REH cell (cell line): ENCODE measurements around the genes AKAP8 and CYP4F11.

GRCh38 chr19:15317838-15318168 is 14.5 kb downstream of the BRD4 start:
- PRO-cap = no peak

DNA sequence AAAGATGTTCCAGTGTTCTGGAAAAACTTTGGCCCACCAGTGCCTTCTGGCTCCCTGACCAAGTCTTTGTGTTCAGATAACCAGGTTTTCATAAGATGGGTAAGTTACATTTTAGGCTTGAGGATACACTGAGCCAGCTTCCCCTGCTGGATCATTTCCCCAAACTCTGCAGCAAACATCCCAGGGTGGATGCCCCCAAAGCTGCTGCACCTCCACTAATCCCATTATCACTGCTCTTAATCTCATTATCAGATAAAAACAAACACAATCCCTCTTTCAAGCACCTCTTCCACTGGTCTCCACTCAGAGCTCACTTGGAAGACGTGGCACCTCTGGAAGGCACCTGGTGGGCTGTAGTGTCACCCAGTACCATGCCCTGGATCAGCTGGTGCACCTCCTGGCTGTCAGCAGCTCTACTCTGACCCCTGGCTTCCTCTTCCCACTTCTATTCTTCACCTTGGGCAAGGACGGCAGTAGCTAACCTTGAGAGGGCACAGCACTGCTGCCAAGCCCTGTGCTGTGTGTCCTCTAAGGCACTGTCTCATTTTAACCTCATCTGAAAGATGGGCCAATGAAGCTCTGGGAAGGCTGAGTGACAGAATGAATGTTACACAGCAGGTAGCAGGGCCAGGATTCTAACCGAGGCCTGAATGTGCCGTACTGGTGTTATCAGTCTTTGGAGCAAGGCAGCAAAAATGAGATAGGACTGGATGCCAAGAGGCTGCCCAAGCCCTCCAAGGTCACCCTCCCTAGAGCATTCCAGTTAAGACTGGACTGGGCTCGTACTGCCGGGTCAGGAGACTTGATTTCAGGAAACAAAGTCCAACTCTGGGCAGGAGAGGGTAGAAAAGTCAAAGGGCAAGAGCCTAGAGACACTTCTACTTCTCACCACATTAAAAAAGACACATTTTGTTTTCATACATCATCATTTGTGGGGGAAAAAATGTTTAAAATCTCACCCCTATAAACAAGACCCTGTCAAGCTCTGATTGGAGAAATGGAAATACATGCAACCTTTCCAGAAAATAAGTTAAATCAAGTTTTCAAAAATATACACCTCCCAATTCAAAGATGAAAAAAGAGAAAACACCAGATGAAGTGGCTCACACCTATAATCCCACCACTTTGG is 7.3 kb downstream of the BRD4 start:
- PRO-cap = no peak

DNA sequence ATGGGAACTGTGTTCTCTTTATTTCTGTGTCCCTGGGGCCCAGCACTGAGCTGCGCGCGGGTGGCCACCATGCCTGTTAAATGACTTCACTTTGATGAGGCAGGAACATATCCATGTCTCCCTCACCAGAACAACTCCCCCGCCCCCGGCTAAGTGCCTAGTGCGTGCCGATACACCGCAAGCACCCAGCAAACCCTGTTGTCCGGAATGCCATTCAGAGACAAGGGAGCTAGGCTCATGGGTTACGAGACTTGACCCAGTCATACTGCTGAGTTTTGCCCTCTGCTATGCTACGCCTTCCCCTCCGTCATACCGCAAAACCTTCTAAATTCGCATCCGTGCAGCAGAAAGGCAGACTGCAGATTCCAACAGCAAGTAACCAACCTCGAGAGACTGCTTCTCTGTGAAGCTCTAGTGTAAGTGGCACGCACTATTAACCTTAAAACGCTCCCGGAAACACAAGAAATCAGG is 1.6 kb downstream of the AKAP8 start:
- PRO-cap = unidirectional peak, plus-strand start at position 213 of the sequence; bidirectional peak, plus-strand start outside the sequence, minus-strand start at position 405 of the sequence

GRCh38 chr19:15379558-15380277 is at the start of gene AKAP8:
Gene AKAP8, minus strand, starts transcription at chr19:15379787.
- PRO-cap = bidirectional peak, plus-strand start at chr19:15380067, minus-strand start at chr19:15379815

DNA sequence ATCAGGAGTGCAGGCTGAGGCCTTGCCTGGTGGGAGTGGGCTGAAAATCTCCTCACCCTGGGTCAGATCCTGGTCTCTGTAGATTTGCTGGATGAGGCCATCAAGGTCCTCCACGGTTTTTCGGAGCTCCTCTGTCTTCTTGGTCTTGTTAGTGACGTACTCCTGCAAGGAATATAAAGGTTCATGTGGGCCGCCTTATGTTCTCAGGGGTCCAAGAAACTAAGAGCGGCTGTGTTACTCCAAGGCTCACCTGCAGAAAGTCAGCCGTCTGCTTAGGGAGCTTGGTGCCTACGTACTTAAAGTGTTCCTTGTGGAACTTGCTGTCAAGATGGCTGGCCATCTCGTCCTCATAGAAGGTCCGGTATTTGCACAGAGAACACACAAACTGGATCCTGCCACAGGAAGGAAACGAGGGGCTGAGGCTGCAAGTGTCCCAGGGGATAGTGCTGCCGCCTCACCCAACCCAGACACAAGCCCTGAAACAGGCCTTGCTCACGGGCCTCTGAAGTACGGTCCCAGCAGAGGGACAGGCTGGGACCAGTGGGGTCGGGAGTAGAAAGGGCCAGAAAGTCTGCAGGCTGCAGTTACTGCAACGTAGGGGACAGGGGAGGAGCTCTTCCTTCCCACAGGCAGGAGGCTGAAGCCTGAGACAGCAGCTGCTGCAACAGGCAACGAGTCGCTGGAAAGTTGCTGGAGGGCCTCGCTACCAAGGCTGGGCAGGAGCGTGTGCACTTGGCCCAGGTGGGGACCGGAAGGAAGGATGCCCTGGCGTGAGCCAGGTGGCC is 18.1 kb upstream of the AKAP8 start:
- PRO-cap = no peak

DNA sequence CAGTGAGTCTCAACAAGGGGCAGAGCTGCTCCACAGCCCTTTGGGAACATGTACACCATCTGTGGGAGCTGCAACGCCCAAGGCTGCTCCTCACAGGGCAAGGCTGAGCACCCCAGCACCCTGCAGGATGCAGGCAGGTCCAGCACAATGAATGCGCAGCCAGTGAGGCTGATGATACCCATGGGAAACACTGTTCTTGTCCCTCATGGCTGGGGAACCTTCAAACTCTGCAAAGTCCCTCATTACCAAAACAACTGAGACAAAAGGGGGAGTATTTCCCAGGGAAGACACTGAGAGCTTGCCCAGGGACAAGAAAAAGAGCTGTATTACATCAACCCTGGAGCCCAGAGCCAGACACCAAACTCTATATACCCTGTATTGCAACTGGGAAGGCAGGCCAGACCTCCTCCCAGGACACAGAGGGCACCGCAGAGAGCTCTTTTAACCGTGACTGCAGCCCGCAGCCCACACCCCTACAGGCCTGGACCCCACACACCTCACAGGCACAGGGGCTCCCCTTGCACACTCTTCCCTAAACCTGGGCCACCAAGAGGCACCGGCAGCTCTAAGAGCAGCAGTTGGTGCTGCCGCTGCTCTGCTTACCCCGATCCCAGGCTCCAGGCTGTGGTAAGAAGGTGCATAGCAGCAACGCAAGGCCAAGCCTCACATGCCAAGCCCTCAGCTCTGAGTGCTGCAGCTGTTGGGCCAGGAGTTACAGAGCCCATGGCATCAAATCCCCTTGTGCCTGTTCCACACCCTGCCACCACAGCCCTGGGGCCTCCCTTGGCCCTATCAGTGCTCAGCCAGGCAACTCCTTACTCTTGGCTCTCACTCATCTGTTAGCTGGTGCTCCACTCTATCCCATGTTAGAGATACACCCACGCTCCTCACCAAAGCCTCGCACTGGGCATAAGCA is 16.7 kb downstream of the AKAP8L start:
- PRO-cap = no peak

GRCh38 chr19:15498820-15499041 is 9.6 kb upstream of the CYP4F22 start:
- PRO-cap = no peak

- PRO-cap = no peak
Observed at GRCh38 chr19:15509120-15509622, 846 bp downstream of the CYP4F22 start.

GRCh38 chr19:15555703-15556177 is 47.4 kb downstream of the CYP4F22 start:
- PRO-cap = bidirectional peak, plus-strand start at chr19:15556068, minus-strand start at chr19:15555860

DNA sequence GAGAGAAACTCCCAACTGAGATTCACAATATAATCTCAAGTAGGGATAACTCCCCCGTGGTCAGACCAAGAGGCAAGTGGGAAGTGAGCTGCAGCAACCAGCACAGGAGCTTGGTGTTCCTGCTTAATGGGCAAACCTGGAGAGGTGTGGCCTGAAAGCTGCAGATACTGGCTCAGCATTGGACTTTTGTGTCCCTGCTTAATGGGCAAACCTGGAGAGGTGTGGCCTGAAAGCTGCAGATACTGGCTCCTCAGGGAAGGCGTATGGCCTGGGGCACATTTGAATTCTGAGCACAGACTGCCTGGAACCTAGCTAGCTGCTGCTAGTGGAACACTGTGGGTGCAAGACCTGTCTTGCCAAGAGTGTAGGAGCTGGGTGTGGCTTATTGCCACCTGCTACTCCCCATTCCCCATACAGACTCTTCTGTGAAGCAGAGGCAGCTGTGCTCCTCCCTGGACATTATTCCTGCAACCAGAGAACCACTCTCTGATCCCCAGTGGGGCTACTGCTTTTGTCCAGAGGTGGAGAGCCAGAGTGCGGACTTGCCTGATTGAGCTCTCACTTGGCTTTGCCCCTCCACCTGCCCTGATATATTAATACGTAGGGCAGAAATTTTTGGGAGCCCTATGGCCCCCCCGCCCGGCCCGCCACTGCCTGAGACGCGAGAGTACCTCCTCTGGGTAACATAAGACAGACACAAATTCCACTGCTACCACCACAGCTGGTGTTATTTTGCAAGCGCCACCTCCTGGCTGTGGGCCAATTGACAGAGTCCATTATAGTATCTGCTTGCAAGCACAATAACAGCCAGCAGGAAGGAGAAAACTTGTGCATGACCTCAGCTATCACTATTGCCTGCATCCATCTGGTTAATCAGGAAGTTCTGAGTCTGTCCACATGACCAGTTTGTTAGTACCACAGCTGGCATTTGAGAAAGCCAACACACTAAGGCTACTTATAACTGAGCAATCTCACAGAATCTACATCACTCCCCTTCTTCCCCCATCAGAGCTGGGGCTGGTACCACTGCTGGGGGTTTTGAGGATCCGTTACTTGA is 25.5 kb upstream of the OR10H2 start:
- PRO-cap = no peak

DNA sequence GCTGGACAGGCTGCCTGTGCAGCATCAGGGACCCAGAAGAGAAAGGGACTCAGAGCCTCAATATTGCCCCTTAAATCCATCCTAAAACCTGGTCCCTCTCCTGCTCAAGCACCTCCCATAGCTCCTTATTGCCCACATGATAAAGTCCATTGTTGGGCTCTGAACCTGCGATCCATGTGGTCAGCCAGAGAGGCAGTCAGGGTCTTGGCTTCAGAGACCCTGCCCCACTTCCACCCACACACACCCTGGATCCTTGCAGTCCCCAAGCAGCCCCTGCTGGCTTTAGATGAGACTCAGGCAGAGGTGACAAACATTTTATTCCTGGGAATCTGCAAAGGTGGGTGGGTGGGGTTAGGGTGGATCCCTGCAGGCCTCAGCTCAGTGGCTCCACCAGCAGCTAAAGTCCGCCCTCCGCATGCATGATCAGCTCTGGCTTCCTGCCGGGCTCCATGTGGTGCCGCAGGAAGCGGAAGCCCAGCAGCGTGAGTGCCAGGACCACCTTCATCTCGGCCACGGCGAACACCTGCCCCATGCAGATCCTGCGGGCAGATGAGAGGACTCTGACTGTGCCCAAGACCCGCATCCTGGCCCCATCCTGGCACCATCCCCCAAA is 26.5 kb downstream of the CYP4F2 start:
- PRO-cap = bidirectional peak, plus-strand start at position 492 of the sequence, minus-strand start at position 449 of the sequence

DNA sequence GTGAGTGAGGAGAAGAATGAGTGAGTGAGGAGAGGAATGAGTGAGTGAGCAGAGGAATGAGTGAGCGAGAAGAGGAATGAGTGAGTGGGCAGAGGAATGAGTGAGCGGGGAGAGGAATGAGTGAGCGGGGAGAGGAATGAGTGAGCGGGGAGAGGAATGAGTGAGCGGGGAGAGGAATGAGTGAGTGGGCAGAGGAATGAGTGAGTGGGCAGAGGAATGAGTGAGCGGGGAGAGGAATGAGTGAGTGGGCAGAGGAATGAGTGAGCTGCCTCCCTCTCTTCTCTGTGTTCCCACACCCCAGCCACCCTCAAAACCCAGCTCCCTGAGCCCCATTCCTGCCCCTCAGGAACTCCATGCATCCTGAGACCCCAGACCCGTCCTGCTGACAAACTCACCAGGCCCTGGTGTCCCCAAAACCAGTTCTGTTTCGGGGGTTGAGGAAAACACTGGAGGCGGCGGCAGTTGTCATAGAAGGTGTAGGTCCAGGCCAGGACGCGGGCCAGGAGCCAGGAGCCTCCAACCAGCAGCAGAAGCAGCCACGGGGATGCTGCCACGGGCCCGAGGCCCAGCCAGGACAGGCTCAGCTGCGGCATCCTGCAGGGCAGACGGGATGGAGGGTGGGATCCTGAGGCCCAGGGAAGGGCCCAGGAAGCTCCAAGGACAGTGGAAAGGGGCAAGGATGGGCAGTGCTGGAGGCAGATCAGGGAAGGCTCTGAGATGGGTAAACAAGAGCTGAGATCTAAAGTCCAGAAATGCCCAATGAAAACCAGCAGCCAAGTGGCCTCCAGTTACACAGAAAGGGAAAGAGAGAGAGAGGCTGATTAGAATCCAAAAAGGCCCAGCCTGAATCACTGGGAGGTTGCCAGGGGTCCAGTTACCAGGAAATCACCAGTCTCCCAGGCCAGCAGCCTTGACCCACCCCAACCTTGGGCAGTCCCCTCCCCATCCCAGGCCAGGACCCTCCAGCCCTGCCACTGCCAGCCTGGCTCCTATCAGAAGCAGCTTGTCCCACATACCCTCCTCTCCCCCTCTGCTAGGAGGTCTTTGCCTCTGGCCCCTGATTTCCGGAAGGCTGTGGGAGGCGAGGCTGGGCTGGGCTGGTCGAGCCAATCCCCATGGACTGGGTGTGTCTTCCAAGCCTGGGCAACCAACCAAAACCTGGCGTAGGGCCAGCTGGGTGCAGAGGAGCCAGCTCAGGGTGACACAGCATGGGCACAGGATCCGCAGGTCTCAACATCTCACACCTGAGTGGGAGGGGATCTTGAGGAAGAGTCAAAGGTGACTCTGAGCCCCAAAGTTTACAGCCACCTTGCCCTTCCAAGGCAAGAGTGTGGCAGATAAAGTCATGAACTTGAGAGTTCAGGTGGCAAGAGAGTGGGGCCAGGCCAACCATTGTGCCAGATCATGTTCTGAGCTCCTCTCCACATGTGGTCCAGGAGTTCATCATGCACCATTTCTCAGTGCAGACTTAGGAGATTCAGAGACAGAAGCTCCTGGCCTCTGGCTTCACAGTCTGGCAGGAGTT is at the start of gene CYP4F11:
Gene CYP4F11 (minus strand): TSS at position 714 of the 1,525 bp plus-strand sequence.
- PRO-cap = no peak

DNA sequence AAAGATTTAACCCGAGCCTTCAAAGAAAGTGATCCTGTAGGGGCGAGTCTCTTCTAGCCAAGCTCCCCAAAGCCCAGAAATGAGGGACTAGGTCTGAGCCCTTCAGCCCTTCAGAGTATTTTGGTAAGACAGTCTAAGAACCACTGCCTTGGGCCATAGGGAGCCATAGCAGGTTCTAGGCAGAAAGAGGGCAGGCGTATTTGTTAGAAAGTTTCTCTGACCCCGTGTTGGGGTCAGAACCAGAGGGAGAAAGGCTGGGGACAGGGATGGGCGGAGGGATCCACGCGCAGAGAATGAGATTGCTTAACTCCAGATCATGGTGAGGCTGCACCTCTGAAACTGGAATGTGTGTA is 928 bp upstream of the TPM4 start:
- PRO-cap = no peak

- PRO-cap = no peak
Observed at GRCh38 chr19:16112066-16112308, 298 bp downstream of the RAB8A start.

DNA sequence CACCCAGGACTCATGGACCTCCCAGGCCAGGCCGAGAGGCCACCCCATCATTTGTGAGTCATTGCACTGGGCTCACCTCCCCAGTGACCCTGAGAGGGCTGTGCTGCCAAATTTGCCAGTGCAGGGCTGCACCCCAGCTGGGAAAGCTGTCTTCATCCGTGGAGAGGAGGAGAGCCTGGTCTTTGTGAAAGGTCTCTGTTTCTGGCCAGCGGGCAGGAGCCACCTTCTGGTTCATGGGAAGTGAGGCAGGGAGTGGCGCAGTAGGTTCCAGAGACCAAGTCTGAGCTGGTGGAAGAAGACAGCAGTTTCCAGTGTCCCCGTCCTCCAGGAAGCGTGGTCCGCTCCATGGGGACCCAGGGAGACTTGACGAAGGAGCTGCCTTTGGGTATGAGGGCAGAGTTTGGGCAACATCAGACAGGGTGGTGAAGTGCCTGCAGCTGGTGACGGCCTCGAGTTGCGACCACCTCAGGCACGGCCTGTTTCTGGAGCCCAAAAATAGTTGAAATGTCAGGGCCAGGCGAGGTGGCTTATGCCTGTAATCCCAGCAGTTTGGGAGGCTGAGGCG is 14.6 kb downstream of the RAB8A start:
- PRO-cap = no peak

GRCh38 chr19:16141170-16141629 is 2.3 kb upstream of the HSH2D start:
- PRO-cap = unidirectional peak, plus-strand start at chr19:16141412

DNA sequence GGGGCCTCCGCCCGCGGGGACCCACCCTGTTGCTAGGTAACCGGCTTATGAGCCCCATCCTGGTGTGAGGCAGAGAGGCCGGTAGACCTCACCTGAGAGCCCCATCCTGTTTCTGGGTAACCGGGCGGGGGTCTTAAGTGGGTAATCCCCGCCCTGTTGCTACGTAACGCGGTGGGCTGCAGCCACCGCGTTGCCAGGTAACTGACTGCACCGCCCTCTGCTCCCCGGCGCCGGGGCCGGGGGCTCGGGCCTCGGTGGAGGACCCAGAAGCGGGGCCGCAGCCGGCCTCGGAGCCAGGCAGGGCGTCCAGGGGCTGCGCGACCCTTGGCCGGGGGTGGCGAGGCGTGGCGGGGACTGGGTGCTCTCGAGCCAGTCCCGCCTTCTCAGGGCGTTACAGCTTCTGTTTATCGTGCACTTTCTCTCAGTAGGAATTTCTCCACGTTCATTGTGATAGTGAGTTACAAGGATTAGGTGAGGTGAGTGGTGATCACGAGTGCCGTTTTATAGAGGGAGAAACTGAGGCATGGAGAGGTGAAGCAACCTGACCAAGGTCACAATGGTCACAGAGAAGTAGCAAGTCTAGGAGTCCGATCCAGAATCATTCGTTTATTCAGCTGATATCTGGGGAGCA is 516 bp downstream of the AP1M1 start:
- PRO-cap = no peak

DNA sequence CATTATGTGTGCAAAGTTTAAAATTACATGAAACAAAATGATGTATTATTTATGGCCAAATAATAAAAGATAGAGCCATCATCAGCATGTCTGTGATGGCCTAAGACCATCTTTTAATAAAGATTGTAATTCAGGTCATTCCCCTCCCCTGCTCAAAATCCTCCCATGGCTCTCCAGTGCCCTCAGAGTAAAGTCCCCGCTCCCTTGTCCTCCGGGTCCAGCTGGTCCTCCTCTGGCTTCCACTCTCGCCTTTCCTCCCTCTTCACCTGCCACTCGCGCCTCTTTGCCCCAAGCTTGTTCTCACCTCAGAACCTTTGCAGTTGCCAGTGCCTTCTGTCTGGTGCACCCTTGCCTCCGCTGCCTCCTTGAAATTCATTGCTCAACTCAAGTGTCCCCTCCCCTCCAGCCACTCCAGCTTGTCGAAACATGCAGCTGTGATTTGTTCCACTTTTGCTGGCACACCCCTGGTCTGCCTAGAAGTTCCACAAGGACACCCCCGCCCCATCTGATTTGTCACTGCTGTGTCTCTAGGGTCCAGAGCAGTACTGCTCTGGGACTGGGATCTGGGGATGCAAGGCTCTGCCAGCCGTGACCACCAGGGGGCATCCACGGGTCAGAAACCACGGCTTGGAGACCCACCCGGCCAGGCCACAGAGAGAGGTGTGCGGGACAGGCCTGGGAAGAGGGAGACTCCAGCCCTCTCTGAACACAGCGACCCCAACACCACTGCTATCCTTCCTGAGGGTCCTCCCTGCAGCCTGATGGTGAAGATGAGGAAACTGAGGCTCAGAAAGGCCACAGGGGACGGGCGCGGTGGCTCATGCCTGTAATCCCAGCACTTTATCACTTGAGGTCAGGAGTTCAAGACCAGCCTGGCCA is 49.7 kb downstream of the AP1M1 start:
- PRO-cap = no peak

GRCh38 chr19:16319362-16319781 is 5.3 kb upstream of the KLF2 start:
- PRO-cap = no peak

DNA sequence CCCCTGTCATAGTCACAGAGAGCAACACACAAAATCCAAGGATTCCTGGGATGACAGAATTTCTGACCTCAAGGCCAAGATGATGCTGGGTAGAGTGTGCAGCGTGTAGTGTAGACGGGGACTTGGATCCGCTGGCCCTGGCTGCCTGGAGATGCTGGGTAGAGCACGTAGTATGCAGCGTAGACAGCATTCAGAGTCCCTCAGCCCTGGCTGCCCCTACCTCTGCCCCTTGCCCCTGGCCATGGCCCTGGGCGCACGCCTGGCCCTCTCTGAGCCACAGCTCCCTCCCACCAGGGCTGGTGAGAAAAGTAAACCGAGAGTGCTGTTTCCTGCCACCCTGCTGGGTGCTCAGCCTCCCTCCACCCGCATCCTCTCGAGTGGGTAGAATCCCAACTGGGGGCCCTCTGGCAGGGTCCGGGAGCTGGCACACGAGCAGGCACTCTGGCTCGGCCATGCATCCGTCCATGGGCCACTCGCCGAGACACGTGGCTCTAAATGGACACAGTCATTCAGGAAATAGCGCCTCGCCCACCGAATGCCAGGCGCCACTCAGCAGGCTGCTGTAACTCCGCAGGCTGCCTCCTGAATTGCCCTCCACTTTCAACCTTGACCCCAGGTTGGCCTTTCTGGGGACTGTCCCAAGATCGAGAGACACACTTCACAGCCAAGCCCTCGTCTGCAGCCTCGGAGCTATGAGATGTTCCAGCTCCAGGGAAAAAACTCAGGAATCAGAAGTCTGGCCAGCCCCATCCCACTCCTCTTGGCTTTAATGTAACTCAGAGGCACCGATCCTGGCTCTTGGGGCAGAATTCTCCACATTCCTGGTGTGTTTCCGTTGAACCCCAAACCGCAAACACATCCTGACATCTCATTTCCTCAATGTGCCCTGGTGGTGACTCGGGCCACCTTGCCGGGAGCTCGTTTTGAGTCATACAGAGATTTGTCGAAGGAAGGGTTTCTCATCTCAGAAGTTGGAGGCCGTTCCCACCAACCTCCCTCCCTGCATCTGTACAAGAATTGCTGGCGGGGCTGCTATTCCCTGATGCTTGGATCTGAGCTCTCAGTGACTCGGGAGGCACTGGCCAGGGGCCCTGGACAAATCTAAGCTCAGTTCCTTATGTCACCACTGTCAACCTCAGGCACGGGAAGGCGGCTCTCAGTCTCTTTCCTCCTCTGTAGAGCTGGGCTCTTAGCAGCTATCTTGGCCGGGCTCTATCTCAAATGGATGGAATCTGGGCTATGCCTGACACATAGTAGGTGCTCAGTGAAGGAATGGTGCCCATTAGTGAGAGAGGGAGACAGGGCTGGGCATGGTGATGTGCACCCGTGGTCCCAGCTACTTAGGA is 14.1 kb downstream of the KLF2 start:
- PRO-cap = no peak